OCI-LY7 (cell line): ENCODE measurements around the genes GLO1 and DNAH8.

- PRO-cap: no peak
- RAMPAGE, long total RNA: no peak
These were observed 3.9 kb upstream of the CCDC167 start for GRCh38 chr6:37503445-37504084.

DNA sequence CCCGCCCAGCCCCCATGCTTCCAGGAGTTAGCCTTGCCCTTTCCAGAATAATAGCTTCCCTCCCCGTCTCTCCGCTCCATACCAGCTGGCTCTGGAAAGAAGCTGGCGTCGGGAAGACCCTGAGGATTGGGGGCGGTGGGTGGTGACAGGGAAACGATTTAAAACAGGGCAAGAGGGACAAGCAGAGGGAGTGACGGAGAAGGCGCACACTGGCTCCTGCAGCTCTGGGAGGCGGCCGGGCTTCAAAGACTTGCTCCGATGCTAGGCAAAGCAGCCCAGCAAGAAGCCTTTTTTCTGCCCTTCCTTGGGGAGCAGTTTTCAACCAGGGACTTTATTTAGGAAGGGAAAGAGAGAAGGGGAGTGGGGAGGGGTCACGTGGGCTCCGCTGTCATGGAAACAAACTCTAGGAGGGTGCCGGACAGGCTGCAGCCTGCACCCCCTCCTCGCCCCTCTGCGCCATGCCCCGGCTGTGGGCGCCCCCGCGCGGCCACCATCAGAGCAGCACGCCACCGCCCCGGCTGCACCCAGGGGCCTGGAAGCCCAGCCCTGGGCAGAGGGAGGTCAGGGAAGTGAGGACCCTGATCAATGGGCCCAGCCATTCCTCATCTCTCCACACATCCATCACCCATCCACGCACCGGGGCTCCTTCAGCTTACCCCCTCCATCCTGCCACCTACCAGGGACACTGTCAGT is 66.5 kb upstream of the CCDC167 start:
- PRO-cap: no peak
- RAMPAGE, long total RNA: no peak

DNA sequence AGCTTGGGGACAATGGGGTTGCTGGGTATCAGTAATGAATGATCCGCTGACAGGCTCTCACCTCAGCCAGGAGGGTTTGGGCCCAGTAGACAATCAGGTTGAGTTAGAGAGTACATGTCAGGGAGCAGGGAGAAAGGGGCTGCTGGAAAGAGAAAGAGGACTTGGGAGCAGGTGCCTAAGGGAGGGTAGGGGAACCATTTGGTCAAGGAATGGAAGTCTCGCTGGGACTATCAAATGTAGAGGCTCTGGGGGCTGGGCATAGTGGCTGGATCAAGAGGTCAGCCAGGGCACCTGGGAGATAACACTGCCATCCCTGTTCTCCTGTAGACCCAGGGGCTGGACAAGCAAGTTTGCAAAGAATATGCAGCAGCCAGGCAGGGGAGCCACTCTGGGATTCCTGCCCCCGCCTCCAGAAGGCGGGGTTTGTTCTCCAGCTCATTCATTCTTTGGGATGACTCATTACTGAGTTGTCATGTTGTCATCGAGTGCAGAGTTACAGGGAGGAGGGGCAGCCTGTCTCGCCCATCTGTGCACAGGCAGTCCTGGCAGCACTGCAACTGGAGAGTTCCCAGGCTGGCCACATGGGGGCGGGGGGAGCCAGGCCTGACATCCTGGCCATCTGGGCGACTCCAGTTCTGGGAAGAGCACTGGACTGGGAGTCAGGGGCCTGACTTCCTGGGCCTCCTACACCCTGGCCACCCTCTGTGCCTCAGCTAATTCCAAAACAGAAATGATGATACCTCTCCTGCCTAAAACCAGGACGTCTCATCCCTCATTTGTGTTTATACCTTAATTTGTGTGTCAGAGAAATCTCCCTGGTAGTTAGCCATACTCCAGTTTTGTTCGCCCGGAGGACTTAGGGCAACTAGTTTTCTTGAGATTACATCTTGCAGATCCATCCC is 28.2 kb upstream of the ZFAND3 start:
- PRO-cap: no peak
- RAMPAGE, long total RNA: no peak

GRCh38 chr6:37827383-37828552 is 8.2 kb downstream of the ZFAND3 start:
- PRO-cap: no peak
- RAMPAGE, long total RNA: no peak

DNA sequence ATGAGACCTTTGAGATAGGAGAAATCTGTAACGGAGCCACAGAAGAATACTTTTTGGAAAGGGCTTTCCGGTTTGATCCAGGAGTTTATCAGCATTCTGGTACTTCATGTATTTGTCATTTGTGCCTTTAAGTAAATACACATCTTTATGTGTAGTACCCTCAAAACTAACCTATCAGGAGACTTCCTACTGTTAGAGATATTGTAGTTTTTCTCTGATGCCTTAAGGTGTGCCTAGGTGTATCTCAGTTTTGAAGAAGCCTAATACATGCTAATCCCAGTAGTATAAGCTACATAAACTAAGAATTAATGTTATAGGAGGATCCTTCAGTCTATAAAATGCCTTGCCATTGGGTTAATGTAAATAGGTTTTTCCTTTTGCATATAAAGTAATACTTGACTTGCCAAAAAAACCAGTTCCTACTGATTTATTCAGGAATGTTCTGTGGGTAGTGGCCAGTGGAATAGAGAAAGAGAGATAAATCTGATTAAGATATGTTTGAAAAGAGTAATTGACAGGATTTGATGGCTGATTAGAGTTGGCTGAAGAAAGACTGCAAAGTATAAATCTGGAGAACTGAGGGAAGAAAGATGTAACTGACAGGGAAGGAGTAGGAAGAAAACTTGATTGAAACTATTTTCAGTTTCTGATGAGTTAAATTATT is 273.4 kb downstream of the ZFAND3 start:
- PRO-cap: no peak
- RAMPAGE, long total RNA: no peak

DNA sequence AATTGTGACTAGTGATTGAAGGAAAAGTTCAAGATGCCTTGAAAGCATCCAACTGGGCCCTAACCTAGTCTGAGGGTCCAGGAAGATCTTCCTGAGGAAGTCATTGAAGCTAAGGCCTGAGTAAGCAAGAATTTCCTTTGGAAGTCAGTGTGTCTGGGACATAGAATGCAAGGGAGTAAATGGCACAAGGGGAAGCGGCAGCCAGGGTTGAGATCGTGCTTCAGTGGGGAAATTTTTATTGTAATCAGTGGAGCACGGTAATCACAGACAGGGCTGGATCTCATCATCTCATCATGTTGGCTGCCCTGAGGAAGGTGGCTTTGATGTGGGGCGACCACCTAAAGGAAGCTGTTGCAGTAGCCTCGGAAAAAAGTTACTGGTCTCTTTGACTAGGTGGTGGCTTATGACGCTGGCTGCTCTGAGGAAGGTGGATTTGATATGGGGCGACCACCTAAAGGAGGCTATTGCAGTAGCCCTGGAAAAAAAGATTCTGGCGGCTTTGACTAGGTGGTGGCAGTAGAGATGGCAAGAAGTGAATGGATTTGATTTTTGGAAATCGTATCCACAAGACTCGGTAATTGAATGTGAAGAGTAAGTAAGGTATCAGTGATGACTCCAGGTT is 320.0 kb downstream of the ZFAND3 start:
- PRO-cap: no peak
- RAMPAGE, long total RNA: no peak

- PRO-cap: no peak
- RAMPAGE, long total RNA: no peak
These were observed 239.4 kb downstream of the BTBD9 start for GRCh38 chr6:38400235-38400911.

DNA sequence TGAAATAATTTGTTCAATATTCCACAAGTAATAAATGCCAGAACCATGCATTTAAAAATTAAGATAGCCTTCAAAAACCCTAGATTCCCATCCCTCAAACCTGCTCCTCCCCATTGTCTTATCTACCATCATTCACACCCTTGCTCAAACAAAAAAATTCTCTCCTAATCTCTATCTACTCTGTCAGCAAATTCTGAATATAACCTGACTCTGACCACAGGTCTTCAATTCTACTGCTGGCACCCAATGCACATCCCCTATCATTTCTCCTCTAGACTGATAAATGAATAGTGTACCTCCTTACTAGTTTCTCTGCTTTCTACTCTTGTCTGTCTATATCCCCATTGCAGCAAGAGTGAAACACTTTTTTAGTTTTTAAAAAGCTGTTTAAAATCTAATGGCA is 208.3 kb downstream of the BTBD9 start:
- PRO-cap: no peak
- RAMPAGE, long total RNA: no peak

DNA sequence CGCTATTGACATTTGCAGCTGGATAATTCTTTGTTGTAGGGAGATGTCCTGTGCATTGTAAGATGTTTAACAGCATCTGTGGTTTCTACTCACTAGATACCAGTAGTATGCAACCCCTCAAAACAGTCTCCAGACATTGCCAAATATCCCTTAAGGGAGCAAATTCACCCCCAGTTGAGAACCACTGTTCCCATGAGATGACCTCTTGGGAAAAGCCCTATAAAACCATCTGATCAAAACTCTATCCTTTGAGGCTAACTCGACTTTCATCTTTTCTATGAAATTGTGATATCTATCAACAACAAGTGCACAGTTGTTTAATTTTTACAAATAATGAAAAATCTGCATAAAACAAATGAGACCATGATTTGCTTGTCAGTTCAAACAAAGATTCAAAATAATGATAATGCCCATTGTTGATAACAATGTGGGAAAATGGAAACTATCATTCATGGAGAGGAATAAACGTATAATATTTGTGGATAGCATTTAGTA is 74.4 kb downstream of the BTBD9 start:
- PRO-cap: no peak
- RAMPAGE, long total RNA: no peak

- PRO-cap: bidirectional peak, plus-strand start at chr6:38703321, minus-strand start at chr6:38703145
- RAMPAGE, long total RNA: start-site peak on the minus strand at chr6:38703077-38703135, 507 and 30 reads in 2 replicates
These were observed at the start of gene GLO1 for GRCh38 chr6:38702361-38703506. Gene GLO1 (minus strand): TSS chr6:38703145.

DNA sequence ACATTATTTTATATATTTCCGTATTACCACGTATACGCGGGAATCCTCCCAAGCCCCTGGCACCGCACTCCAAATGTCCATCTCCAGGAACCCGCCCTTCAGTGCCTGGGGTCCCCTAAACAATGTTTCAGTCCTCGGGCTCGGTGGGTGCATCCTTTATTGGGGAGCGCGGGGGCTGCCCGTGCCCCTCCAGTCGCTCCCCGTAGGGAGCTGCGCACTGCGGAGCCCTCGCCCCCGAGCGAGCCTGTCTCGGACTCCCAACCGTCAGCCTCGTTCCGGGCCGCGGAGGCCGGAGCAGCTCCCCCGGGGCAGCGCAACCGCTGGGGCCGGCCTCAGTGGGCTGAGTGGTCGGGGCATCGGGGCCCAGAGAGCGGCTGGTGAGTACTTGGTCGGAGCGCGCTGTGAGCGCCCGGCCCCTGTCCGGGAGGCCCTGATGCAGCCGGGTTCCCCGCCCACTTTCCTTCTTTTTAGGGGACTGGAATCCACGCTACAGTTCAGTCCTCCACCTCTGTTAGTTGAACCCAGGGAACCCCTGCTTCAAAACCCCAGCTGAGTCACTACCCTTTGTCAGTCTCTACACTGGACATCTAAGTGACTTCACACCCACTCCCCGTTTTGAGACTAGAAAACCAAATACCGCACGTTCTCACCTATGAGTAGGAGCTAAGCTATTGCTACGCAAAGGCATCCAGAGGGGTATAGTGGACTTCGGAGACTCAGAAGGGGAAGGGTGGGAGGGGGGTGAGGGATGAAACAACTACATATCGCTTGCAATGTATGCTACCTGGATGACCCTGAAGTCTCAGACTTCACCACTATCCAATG is at the start of gene DNAH8:
Gene DNAH8, plus strand, starts transcription at position 273 of the 825 bp plus-strand sequence.
- PRO-cap: no peak
- RAMPAGE, long total RNA: no peak

DNA sequence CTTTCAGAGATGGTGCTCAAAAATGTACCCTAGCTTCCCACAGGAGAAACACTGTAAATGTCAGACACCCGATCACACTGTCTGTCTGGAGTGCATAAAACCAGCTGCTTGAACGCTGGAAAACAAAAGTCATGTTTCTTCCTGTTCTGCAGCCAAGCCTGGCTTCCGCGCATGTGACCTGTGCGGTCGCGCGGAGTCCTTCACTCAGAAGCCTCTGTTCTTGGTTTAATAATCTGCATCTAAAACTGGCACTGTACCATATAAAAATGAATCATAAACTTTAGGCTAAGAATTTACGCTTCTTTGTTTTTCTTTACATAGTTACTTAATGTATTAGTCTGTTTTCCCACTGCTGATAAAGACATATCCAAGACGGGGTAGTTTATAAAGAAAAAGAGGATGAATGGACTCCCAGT is 28.6 kb upstream of the SAYSD1 start:
- PRO-cap: no peak
- RAMPAGE, long total RNA: no peak

DNA sequence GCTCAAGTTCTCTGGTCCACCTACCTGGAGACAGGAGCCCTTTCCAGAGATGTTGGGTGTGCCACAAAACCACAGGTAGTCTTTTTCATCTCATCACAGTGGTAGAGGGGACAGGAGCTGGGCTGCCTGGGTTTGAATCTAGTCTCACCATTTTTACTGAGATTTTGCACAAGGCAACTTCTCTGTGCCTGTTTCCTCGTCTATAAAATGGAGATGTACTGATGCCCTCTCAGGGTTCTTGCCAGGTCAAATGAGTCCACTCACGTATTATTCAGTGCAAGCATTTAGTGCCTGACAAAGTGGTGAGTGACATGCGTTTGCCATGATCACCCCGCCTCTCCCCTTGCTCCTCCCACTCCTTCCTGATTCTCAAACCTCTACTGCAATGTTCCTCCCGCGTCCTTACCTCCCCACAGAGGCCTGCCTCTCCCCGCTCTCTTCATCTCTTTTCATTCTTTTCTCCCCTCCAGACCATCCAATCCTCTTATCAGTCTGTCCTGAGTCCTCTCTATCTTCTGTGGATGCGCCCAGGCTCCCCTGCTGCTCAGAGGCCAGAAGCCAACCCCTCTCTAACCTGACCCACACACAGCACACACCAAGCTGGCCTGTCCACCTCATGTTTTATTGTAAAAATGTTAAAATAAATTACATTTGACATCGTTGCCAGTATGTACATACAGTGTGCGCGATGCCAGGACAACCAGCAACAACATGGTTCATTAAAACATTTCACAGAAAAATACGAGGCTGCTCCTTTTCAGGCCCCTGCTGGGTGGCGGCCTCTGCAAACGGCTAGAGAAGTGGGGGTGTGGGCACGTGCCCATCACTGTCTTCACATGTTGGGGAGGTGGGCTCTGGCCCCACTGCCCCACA is 40.7 kb downstream of the KCNK5 start:
- PRO-cap: no peak
- RAMPAGE, long total RNA: no peak

DNA sequence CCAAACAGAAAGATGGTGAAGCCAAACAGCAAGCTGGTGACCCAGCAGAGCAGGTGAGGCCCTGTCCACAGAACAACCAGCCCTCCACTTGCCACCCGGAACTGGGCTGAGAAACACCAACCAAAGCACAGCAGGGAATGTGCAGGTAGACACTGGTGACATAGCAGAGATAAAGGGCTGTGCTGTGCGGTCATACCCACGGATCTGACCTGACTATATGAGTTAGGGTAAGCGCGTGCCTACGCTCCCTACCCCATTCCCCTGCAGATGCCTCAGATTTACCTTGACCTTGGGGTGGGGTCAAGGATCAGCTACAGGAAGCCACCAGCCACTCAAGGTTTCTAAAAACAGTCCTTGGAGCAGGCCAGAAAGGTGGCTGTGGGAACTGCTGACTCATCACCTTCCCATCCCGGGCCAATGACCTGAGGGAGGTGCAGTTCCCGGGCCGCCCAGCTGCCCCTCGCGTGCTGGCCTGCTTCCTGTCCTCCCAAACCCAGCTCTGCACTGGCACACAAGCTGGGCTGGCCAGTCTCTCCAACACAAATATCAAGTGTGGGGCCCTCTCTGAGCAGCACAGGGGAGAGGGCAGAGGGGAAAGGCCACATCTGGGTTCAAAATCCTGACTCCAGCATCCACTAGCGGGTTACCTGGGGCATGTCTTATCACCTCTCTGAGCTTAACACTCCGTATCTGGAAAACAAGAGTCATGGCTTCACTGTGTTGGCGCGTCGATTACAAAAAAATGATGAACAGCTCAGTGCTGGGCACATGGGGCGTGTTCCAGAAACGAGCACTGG is 23.0 kb downstream of the KCNK5 start:
- PRO-cap: no peak
- RAMPAGE, long total RNA: no peak

GRCh38 chr6:39227723-39228768 is 1.2 kb downstream of the KCNK5 start:
- PRO-cap: no peak
- RAMPAGE, long total RNA: no peak

- PRO-cap: no peak
- RAMPAGE, long total RNA: no peak
These were observed 855 bp downstream of the DAAM2 start for GRCh38 chr6:39792797-39793664.

GRCh38 chr6:39849420-39849867 is 57.3 kb downstream of the DAAM2 start:
- PRO-cap: no peak
- RAMPAGE, long total RNA: no peak

DNA sequence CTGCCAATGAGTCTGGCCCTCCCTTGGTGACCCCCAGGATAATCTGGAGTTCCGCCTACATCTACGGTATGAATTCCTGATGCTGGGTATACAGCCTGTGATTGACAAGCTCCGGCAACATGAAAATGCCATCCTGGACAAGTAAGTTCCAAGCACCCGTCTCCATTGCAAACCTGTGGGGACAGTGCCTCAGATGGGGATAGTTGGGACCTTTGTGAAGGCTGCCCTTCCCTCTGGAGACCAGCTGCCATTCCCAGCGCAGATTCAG is 64.0 kb downstream of the MOCS1 start:
- PRO-cap: no peak
- RAMPAGE, long total RNA: no peak

DNA sequence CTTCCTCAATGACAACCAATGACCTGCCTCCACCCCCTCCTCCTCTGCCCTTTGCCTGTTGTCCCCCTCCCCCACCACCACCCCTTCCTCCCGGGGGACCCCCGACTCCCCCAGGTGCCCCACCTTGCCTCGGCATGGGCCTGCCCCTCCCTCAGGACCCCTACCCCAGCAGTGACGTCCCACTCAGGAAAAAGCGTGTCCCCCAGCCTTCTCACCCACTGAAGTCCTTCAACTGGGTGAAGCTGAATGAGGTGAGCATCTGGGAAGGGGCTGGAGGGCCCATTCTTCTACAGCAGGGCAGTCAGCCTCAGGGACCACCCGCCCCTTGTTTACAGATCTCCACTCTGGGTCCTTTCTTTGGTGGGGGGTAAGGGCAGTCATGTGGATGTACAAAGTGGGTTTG is 55.0 kb downstream of the MOCS1 start:
- PRO-cap: no peak
- RAMPAGE, long total RNA: no peak

DNA sequence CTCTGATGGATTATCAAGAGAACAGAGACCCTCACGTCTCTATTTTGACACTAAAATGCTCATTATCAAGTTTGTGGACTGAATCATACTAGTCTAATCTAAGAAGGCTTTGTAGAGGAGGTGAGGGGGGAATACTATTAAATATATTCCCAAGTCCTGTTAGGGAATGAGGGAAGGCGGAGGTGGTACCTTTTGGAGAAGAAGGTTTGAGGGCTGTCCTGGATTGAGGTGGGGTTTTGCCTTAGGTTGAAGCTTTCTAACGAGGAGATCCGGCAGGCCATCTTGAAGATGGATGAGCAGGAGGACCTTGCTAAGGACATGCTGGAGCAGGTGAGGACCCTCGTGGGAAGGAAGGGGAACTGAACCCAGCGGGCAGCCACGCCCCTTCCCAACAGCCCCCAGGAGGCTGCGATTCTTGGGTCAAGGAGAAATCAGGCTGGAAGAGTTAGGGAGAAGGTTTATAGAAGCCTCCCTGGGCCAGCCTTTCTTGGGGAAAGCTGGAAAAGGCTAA is 45.8 kb downstream of the MOCS1 start:
- PRO-cap: no peak
- RAMPAGE, long total RNA: no peak